Placental pericyte (primary cell): Measurements from ENCODE around the gene EPHB3.

GRCh38 chr3:184016750-184017103 is 957 bp downstream of the ABCC5 start:
- CAGE, long polyA plus RNA = no peak

- CAGE, long polyA plus RNA = no peak
Observed at GRCh38 chr3:184156118-184156557, 961 bp downstream of the DVL3 start.

- CAGE, long polyA plus RNA = no peak
Observed at GRCh38 chr3:184183250-184184408, 2.4 kb upstream of the ABCF3 start.

DNA sequence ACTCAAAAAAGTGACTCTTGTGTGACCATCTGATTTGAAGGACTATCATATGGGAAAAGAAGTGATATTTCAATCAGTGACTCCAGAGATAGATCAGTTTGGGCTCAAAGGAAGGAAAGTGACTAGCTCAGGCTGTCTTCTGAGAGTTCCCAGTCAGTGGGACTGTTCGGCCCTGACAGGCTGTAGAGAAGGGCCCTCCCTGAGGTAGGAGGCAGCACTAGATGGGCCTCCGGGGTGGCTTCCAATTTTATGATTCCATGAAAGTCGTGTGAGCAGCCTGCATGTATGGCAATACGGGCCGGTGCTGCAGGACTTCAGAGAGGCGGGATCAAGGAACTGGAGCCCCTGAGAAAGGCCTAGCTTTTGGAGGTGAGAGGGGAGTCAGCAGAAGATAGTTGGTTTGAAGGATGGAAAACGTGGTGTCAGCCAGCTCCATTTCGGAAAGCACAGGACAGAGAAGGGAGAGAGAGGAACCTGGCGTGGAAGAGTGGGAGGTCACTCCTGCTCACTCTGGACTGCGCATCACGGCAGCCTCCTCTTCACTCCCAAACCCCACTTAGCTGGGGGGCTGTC is 9.9 kb downstream of the ABCF3 start:
- CAGE, long polyA plus RNA = no peak

GRCh38 chr3:184346369-184347124 is 9.1 kb downstream of the FAM131A start:
- CAGE, long polyA plus RNA = no peak

- CAGE, long polyA plus RNA = no peak
Observed at GRCh38 chr3:184381168-184381981, 1.5 kb downstream of the CHRD start.

DNA sequence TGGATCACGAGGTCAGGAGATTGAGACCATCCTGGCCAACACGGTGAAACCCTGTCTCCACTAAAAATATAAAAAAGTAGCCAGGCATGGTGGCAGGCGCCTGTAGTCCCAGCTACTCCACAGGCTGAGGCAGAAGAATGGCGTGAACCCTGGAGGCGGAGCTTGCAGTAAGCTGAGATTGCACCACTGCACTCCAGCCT is 42.1 kb upstream of the EPHB3 start:
- CAGE, long polyA plus RNA = no peak

- CAGE, long polyA plus RNA = no peak
Observed at GRCh38 chr3:184524988-184525267, 36.7 kb upstream of the EPHB3 start.

DNA sequence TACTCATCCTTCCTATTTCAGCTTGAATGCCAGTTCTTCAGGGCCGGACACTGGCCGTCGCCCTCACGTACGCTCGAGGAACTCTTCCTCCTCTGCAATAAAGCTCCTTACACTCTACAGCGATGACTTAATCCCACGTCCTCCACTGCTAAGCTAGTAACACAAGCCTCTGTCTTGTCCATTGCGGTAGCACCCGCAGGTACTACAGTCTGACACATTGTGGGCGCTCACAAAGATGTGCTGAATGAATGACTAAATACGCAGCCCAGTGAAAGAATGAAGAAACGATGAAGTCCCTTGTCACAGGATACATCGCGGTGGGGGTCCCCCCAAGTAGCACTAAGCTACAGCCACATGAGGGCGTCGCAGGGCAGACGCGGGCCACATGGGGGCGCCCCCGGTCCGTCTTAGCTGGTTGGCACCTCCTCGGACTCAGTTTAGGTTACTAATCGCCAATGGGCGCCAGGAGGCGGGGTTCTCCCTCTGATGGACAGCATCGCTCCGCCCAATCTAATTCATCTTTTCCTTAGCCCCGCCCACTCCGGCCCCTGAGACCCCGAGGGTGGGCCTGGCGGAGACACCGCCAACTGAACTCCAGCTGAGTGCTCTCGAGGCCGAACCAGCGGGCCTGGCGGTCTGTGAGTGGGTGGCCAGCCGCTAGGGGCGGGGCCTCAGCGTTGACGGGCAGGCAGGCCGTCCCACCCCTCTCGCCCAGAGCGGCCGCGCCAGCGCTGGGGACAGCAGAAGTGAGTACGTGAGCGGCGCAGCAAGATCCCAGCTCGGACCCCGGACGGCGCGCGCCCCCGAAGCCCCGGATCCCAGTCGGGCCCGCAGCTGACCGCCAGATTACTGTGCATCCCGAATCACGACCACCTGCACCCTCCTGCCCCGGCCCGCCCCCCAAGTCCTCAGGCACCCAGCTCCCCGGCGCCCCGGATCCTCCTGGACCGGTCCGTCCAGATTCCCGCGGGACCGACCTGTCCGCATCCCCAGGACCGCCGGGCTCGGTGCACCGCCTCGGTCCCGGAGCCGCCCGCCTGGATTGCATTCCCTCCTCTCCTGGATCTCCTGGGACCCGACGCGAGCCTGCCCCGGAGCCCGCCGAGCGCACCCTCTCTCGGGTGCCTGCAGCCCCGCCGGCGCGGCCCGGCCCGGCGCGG is at the start of gene EPHB3:
TSS of gene EPHB3 (plus strand) at position 740 of the 1,160 bp plus-strand sequence.
- CAGE, long polyA plus RNA = no peak

DNA sequence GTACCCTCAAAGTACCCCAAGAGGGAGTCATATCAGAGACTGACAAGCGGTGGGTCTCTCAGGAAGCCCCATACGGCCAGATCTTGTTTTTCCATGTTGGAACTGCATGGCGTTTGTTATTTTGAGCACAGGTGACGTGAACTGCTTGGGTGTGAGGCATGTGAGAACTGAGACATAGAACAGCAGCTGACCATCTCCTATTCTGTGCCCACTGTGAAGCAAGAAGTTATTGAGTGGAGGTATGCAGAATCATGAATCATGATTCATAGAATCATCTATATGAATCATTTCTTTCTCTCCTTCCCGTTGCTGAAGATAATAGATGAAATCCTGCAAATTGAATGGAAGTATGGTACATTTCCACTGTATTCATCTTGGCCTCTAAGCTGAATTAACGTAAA is 4.7 kb downstream of the VPS8 start:
- CAGE, long polyA plus RNA = no peak

DNA sequence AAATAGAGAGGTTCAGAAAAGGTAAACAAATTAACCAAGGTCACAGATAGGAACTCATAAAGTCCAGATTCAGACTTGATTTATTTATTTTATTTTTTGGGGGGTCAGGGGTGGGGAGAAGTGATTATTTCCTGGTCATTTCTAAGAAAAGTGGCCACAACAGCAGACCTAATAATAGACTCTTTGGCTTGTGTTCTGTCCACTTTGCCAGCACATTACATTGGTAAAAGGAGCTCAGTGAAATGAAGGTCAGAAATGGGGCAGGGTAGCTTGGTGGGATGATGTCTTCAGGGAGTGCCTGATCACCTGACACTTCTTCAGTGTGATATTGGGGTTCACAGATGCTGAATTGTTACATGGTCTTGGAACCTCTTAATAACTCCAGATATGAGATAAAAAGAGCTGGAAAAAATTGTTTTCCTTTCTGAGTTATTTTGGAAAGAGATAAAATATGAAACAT is 10.1 kb downstream of the VPS8 start:
- CAGE, long polyA plus RNA = no peak

- CAGE, long polyA plus RNA = no peak
Observed at GRCh38 chr3:185316935-185317591, 45.9 kb upstream of the MAP3K13 start.

DNA sequence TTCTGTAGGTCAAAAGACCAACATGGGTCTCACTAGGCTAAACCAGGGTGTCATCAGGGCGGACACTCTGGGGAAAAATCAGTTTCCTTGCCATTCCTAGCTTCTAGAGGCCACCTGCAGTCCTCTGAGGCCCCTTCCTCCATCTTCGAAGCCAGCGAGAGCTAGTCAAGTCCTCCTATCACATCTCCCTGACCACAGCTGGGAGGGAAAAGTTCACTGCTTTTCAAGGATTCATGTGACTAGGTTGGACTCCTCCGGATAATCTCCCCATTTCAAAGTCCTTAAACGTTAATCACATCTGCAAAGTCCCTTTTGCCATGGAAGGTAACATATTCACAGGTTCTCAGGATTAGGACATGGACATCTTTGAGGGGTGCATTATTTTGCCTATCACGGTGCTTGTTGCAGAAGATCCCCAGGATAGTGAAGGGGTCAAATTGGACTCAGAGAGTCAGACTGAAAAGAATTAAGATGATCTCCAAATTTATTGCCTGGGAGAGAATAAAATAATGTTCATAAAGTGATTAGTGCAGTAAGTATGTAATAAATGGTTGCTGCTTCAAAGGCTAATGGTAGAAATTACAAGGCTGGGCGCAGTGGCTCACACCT is 35.8 kb upstream of the MAP3K13 start:
- CAGE, long polyA plus RNA = no peak

DNA sequence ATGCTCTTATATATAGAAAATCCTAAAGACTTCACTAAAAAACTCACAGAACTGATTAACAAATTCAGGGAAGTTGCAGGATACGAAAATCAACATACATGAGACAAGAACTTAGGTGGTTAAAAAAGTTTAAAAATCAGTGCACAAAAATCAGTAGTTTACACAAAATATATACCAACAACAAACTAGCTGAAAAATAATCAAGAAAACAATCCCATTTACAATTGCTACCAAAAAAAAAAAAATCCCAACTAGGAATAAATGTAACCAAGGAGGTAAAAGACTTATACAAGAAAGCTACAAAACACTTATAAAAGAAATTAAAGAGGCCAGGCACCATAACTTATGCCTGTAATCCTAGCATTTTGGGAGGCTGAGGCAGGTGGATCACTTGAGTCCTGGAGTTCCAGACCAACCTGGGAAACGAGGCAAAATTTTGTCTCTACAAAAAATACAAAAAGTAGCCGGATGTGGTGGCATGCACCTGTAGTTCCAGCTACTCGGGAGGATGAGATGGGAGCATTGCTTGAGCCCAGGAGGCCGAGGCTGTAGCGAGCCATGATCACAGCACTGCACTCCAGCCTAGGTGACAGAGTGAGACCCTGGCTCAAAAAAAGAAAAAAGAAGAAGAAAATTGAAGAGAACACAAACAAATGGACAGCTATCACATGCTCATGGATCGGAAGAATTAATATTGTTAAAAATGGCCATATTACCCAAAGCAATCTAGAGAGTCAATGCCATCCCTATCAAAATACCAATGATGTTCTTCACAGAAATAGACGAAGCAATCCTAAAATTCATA is 25.2 kb downstream of the MAP3K13 start:
- CAGE, long polyA plus RNA = no peak

DNA sequence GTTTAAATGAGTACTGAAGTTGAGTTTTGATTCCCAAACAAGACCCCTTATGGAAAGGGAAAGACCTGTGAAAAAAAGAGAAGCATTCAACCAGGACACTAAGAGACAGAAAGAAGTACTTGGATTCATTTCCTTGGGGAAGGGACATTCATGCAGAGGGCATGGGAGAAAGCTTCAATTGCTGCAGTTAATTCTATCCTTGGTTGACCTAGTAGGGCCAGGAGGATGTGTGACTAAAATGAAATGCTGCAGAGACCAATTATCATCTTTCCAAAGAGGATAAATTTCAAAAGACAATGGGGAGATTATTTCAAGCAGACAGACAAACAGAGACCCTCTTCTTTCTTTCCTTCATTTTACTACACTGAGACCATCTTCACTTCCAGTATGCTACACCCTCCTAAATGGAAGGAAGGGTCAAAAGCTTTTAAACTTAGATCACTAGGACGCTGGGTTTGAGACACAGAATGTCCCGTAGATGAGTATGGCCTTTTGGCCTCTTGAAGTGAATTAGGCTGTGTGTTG is 59.7 kb downstream of the TMEM41A start:
- CAGE, long polyA plus RNA = no peak

DNA sequence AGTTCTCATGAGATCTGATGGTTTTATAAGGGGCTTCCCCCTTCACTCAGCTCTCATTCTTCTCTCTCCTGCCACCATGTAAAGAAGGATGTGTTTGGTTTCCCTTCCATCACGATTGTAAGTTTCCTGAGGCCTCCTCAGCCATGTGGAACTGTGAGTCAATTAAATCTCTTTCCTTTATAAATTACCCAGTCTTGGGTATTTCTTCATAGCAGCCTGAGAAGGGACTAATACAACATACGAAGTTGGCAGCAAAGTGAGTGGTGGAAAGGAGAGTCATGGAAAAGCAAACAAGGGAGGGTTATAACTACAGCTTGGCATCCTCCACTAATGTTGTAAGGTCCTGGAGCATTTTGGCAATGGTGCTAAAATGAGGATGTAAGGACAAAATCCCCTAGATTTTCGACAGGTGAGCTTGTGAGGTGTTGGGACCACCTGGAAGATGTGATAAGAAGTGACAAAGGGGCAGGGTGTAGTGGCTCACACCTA is 5.8 kb upstream of the TMEM41A start:
- CAGE, long polyA plus RNA = no peak

GRCh38 chr3:185968186-185968695 is 30.4 kb upstream of the TRA2B start:
- CAGE, long polyA plus RNA = no peak

DNA sequence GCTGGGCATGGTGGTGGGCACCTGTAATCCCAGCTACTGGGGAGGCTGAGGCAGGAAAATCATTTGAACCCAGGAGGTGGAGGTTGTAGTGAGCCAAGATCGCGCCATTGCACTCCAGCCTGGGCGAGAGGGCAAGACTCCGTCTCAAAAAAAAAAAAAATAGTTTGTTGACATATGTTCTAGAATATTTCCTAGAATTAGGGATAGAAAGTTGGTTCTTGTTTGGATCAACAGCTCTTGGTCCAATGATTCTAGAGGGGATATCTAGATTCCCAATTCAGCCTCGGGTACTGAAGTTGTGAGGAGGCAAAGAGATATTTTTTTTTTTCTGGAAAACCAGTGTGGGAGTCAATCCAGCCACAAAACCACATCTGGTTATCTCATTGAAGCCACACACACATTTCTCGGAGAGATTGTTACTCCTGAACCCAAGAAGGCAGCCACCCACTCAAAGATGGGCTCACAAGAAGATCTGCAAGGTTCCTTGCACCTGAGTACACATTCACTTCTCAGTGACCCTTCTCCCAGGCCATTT is 39.0 kb upstream of the TRA2B start:
- CAGE, long polyA plus RNA = no peak

DNA sequence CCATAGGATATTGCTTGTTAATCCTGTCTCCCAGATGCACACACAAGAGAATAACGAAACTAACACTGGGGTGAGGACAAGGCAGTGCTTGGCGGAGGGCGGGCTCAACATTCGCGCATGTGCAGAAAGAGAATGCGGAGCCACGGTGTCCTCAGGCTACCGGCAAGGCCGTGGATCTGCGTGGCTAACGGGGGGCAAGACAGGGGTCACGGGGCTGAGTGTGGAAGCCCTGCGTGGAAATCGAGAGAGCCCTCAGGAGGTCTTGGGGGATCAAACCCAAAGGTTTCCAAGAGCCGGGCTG is 48.4 kb upstream of the TRA2B start:
- CAGE, long polyA plus RNA = no peak

DNA sequence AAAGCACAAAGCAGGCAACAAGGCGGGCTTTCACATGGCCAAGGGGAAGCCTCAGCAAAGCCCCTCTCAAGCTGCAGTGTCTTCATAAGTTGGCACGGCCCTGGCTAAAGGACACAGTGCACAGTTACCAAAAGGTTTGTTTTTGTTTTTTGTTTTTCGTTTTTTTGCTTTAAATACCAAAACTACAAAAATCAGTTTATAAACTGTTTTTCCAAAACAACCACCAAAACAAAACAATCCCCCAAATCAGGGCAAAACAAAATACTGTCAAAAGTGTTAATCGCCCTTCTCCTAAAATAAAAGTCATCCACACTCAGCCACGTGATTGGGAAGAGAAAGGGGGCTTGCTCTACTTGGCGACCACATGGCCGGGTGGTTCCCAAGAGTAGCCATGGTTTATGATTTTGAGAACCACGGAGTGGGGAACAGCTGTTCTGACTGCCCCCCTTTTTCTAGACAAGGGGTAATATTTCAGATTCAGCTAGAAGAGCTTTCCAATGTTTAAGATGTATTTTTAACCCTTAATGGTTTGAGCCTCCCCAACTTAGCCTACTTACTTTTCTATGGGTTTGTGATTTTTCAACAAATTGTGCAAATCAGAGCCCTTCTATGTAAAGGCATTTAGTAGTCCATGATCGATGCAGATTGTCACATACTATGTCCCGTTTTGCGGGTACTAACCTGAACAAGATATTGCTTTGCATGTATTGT is 61.1 kb downstream of the ETV5 start:
- CAGE, long polyA plus RNA = no peak